Hair follicle dermal papilla cell (primary cell): ENCODE measurements around a stretch of chrX.

DNA sequence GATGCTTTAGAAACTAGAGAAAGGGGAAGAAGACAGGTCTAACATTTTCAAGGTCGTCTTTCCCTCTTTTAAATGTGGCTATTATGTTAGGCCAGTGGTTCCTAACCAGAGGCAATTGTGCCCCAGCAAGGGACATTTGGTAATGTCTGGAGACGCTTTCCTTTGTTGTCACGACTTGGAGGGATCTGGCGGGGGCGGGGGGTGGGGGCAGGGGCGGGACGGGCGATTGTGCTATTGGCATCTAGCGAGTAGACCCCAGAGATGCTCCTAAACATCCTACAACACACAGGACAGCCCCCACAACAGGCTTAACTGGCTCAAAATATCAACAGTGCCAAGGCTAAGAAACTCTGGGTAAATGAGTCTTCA is 94.8 kb downstream of the SH3KBP1 start:
- CAGE, long polyA plus RNA = no peak

DNA sequence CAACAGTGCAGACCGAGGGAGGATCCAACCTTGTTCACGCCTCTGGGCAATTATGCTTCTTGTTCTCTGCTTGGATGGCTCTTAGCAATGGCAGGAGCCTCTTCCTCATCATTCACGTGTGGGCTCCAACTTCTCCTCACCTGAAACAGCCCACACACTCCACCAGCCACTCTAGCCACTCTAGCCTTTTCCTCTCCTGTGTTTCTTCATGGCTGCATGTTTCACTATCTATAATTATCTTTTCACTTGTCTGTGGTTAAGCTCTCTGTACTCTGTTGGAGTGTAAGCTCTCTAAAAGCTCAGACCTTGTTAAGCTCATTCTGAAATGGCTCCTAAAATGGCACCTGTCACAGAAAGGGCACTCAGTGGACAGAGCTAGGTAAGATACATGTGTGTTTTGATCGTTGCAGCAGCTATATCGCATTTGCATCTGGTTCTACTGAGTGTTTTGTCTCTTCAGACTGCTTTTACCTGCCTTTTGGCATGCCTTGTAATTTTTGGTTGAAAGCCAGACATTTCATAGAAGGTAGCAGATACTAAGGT is 80.0 kb downstream of the SH3KBP1 start:
- CAGE, long polyA plus RNA = no peak

- CAGE, long polyA plus RNA = no peak
These were observed 46.5 kb downstream of the SH3KBP1 start for GRCh38 chrX:19840811-19841412.

DNA sequence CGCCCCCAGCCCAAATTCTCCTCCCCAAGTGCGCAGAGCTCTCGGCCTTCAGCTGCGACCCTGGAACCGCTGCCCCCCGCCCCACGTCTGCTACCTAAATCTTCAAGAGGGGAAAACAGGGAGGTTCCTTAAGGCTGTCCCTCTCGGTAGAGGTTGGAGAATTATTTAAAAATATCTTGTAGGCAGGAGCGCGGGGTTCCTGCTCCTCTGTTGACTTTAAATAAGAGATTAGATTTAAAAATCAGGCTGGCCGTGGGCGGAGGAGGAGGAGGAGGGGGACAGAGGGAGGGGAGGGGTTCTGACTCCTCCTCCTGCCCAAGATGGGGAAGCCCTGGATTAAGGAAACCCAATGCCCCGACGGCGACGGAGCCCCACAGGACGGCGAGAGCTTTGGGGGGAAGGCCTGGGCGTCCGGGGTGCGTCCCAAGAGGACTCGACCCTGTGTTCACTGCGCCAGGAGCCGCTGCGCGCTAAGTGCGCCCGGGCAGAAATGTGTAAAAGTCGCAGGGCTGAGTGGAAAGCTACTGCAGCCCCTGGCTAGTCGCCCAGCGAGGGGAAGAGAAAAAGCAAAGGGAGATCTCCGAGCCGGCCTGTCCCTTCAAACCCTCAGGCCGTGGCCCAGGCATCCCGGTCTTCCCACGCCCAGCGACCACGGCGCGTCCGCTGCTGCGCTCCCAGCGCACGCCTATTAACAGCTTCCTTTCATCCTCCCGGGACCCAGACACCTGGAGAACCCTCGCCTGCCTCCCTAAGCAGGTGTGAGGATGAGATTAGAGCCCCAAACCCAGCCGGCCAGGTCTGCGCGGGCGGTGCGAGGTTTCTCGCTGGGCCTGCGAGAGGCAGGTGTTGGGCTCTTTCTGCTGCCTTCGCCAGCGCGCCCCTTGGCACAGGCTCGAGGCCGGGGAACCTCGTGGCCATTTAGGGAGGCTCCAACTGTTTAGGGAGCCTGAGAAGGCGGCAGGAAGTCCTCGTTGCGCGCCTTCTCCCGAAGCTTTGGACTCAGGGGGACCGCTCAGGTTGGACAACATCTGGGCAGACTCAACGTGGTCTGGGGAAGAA is 1.3 kb upstream of the RPS6KA3 start:
- CAGE, long polyA plus RNA = no peak

DNA sequence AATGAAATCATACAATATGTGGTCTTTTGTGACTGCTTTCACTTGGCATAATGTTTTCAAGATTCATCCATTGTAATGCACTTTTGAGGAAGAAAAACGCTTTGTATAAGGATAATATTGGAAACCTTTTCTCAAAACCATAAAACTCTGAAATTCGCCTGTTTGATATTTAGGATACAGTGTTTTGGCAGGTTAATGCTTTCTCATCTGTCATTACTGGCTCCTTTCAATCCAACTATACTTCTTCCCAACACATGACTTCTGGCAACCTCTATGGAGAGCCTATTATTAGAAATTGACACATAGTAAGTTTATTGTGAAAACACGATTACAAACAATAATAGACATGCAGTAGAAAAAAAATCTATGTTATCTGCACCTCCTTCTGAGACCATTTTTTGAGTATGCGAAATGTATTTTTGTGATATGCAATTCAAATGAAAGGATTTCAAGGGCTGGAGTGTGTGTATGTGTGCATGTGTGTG is 4.6 kb upstream of the KLHL34 start:
- CAGE, long polyA plus RNA = no peak

DNA sequence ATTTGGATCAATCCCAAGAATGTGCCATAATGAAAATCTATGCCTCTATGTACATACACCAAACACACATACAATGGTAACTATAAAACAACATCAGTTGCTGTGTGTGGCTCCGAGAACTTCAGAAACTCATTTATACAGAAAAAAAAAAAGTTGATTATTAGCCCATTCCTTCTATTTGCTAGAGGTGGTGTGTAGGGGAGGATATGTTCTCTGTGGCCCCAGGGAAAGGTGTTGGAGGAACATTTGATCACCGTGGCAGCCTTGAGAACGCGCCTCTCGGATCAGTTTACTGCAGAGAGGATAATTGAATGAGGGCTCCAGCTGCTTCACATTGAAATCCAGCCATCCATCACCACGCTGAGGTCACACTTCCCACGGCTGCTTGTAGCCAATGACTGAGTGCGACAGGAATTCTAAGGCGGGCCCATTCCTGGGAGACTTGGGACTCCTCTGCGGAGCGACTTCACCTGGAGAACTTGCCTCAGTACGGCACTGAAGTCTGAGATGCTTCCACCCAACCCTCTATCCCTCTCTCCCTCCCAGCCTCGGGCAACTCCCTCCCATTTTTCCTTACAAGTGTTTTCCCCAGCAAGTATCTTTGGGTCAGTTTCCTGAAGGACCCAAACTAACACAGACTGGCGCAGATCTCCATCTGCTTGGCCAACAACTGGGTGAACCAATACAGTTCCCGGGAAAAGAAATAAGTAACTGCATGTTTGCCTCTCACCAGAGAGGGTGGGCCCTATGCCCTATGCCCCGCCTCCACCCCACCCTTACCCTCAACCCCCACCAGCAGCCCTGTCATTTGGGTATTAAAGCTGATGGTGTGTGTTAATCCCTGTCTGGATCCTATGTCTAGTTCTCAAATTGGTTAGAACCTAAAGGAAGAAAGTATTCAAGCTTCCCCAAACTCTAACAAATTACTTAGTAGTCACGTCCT is 19.3 kb downstream of the SMPX start:
- CAGE, long polyA plus RNA = no peak

DNA sequence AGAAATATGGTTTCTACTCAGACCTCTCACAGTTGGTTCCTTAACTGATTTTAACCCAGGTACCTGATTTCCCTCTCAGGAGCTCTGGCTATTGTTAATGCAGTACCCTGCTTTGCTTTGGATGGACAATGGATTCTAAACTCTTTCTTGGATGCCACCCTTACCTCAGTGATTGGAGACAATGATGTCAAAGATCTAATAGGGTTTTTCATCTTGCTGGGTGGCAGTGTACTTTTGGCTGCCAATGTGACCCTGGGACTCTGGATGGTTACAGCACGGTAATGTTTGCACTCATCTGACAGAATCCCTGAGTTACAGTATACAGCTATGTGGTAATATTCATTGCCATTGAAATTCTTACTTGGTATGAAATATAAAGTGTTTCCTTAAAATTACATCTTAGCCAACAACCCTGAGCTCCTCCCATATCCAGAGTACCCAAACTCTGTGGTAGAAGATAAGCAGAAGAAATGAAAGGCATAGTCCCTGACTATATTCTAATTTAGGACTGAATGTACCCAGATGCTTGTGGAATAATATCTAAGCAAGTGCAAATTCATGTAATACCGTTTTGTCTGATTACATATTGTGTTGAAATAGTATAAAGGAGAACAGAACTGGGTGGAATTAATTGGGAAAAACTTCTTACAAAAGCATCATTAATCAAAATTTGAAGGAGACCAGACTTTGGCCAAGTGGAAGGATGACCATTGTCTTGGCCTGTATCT is 26.8 kb downstream of the YY2 start:
- CAGE, long polyA plus RNA = no peak

- CAGE, long polyA plus RNA = no peak
These were observed 29.8 kb downstream of the PHEX start for GRCh38 chrX:22061926-22062253.

DNA sequence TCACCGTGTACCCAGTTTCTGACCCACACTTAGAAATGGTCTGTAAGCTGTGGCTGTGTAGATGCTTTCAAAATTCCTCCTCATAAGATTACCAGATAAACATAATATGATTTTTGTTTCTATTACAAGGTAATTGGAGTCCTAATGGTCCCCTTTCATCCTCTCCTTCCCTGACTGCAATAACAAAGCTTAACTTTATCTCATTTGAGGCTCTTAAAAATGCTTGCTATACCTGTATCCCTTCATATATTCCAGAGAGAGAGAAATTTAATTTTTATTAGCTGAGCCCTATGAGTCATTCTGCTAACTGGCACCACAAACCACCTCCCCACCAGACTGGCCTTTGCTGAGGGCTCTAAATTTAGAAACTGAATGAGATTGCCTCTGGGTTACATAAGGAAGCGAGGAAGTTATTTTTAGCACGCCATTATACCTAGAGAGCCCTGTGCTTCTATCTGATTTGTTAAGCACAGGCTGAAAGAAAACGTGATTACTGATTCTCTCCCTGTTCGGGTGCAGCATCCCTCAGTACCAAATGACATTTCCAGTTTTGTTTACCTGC is 27.4 kb downstream of the CBLL2 start:
- CAGE, long polyA plus RNA = no peak

GRCh38 chrX:22314576-22315186 is 42.0 kb downstream of the CBLL2 start:
- CAGE, long polyA plus RNA = no peak

- CAGE, long polyA plus RNA = no peak
These were observed 80.8 kb downstream of the CBLL2 start for GRCh38 chrX:22353586-22353871.

- CAGE, long polyA plus RNA = no peak
These were observed 38.8 kb downstream of the PTCHD1 start for GRCh38 chrX:23373360-23373903.

DNA sequence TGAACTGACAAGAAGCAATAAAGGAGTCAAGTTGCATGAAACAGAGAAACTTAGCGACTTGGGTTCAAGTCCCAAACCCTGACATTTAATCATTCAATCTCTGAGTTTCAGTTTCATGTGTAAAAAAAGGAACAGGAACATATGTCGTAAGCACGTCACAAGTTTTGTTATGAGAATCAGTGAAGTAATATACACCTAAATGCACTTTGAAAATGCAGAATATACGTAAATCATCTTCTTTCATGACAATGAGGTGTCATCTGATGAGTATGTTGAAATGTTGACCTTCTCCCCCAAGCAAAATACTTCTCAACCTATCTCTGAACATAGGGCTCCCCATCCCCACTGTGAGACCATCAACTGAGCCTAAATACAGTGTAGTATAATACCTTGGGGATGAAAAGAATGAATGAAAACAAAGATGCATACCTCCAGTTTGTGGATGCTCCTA is 10.3 kb downstream of the ACOT9 start:
- CAGE, long polyA plus RNA = no peak

DNA sequence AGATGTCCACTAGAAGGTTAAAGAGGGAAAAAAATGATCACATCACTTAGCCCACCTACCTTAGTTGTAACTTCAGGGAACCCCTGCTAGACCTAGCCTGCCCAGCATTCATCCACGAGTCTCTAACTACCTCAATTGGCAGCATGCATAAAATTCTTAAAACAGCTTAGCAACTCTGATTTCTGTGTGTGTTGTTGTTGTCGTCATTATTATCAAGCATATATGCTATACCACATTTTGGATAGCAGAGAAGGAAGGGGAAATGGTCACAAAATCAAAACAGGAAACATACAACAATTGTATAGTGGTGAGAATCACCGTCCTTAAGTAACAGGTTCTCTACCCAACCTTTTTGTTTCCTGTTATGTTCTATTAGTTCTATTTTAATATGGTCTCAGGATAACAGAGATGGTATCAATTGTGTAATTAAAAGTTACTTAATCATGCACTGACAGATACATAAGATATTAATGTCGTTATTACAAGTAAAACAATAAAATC is 2.7 kb upstream of the ACOT9 start:
- CAGE, long polyA plus RNA = no peak

DNA sequence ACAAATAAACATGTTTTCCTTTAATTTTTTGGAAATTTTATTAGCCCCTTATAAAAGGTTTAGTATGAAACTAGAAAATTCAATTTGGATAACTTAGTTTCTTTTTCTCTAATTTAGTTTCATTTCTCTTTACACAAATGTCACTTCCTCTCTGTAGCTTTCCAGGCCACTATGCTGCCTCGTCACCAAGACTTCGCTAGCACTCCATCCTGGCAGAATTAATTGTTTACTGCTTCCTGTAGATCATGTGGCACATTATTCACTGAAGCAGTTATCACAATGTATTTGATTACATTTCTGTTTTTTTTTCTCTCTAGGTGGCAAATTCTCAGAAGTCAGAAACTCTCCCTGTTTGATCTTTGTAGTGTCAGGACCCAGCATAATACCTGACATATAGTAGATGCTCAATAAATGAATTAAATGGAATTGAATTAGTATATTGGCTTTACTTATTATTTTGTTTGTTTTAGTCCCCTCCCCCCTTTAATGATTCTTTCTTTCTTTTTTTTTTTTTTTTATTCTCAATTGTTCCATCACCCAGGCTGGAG is 9.3 kb upstream of the SAT1 start:
- CAGE, long polyA plus RNA = no peak

DNA sequence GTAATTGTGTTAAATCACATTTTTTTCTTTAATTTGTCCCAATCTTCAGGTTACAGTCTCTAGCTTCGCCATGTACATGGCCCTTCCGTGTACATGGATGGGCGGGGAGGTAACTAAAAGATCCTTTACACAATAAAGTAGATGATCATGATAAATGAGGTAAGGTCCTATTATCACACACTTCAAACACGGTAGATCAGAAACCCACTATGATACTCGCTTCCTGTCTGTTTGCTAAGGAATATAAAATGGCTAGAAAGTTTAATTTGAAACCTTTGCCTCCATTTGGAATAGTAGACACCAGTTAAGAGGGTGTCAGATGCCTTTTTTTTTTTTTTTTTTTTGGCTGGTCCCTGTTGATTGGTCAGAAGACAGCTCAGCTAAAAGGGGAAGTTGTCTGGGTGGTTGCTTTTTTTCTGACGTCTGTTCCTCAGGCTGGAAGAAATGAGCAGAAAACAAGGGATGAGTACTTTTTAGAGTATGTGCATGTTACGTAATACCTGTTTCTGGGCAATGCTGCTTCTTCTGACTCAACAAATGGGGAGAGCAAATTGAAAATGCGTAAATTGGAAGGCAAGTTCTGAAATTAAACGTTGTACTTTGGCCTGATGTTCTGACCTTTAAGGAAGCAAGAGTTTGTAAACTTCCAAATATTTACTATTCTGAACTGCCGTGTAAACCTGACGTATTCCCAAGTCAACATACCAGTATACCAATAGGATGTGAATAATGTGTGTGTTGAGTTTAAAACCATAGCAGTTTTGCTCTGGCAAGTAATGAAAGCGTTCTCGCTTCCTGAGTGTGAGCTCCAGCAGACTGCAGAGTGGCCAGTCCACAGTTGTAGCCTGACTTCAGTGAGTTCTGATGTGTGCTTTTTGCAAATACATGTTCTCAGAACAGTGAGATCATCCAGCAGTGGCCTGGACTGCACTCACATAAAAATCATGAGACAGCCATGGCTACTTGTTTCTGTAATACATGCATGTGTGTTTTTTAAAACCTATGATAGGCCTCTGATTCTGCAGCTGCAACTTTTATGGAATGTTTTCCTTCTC is 1.6 kb downstream of the SAT1 start:
- CAGE, long polyA plus RNA = no peak

GRCh38 chrX:23807072-23807954 is 24.3 kb downstream of the SAT1 start:
- CAGE, long polyA plus RNA = no peak

- CAGE, long polyA plus RNA = no peak
These were observed 56.1 kb downstream of the SAT1 start for GRCh38 chrX:23839224-23839382.

DNA sequence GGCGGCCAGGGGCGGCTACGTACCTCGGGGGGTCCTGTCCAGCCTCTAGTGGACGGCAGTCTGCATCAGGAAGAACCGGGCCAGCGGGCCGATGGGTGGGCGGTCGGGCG is 2.3 kb downstream of the KLHL15 start:
- CAGE, long polyA plus RNA = no peak

DNA sequence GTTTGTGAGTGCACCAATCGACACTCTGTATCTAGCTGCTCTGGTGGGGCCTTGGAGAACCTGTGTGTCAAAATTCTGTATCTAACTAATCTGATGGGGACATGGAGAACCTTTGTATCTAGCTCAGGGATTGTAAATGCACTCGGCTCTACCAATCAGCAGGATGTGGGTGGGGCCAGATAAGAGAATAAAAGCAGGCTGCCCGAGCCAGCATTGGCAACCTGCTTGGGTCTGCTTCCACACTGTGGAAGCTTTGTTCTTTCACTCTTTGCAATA is 4.3 kb upstream of the EIF2S3 start:
- CAGE, long polyA plus RNA = no peak